GM12878 (cell line): ENCODE measurements around a stretch of chr13.

GRCh38 chr13:109685256-109685951, 101.0 kb downstream of the IRS2 start:
- RAMPAGE, long total RNA, result no peak
- RRBS, 2 experiments, result 15% methylated on average over 4 of the region's 10 CpGs; no CpG with 5 or more reads in 1 of the 2 experiments
CAGE:
- cytosol, long polyA minus RNA, result no peak
- cytosol, long polyA plus RNA, result no peak
- long polyA plus RNA, result no peak
- nucleolus, long total RNA, result no peak
- nucleus, long polyA plus RNA, result no peak
- nucleus, long total RNA, result no peak

DNA sequence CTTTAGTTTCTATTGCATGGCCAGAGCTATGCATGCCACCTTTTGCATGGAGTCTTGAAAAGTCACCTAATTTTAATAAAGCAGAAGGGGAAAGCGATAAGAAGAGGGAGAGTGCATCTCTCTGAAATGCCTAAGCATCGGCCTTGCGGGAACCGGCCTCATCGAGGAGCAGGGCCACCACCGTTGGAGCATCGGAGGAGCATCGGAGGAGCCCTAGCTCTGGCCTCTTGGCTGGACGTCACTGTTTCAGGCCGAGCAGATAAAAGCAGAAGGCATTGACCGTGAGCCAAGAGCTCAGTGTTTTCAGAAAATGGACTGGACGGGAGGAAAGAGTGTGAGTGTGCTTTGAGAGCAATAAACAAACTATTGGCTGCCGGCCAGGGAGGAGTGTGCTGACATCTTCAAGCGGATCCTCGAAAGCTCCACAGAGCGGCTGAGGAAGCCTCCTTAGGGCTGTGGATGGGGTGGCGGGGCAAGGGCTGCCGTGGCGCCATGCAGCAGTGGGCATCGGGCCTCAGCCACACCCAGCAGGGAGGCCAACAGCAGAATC, 41.9 kb downstream of the IRS2 start:
- RAMPAGE, long total RNA, result no peak
- RRBS, 2 experiments, result no CpG with 5 or more reads among the region's 20 CpGs
CAGE:
- cytosol, long polyA minus RNA, result no peak
- cytosol, long polyA plus RNA, result no peak
- long polyA plus RNA, result no peak
- nucleolus, long total RNA, result no peak
- nucleus, long polyA plus RNA, result no peak
- nucleus, long total RNA, result no peak

GRCh38 chr13:109788919-109789239, 2.5 kb upstream of the IRS2 start:
- RAMPAGE, long total RNA, result no peak
- RRBS, 2 experiments, result no CpG with 5 or more reads among the region's 3 CpGs
CAGE:
- cytosol, long polyA minus RNA, result no peak
- cytosol, long polyA plus RNA, result no peak
- long polyA plus RNA, result no peak
- nucleolus, long total RNA, result no peak
- nucleus, long polyA plus RNA, result no peak
- nucleus, long total RNA, result no peak

DNA sequence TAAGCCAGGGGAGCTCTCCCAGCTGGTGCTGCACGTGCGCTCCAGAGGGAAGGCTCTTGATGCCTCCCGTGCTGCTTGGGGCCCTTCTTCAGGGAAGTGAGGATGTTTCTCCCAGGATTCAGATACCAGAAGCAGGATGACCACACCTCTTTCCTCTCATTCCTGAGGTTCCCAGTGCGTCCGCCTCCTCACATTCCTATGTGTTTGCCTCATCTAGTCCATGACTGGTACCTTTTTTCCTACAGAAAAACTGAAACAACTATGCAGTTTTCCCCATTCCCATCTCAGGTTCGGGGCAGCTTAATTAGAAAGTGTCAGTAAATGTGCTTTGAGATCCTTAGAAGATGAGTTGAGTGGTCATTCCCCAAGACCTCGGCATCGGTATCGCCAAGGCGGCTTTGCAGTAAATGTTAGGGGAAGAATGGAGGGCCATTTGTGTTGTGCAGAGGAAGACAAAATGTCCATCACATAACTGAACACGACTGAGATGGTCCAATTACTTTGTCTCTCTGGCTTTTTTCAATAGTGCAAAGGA, 231.1 kb upstream of the IRS2 start:
- RAMPAGE, long total RNA, result no peak
- RRBS, 2 experiments, result no CpG with 5 or more reads among the region's 11 CpGs
CAGE:
- cytosol, long polyA minus RNA, result no peak
- cytosol, long polyA plus RNA, result no peak
- long polyA plus RNA, result no peak
- nucleolus, long total RNA, result no peak
- nucleus, long polyA plus RNA, result no peak
- nucleus, long total RNA, result no peak

DNA sequence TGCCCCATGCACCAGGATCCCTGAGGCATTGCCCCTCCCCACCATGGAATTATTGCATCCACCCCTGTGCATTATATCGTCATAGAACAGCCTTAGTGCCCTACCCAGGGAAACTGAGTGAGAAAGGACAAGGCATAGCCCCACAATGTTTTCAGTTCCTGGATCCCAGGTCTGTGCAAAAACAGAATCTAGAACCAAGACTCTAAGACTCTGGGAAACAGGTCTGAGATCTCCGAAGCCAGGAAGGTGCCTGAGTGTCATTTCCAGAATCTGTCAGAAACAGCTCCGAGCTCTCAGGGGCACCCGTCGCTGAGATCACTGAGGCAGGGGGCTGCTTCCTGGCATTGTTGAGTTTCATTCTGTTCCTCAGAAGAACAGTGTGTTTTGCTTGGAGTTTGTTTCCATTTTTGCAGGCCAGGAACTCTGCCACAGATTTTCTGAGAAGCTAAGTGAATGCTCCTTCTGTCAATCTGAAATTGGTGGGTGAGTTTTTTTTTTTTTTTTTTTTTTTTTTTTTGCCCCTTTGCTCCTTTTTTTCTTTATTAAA, 237.3 kb upstream of the IRS2 start:
- RAMPAGE, long total RNA, result no peak
- RRBS, 2 experiments, result no CpG with 5 or more reads among the region's 5 CpGs
CAGE:
- cytosol, long polyA minus RNA, result no peak
- cytosol, long polyA plus RNA, result no peak
- long polyA plus RNA, result no peak
- nucleolus, long total RNA, result no peak
- nucleus, long polyA plus RNA, result no peak
- nucleus, long total RNA, result no peak

- RAMPAGE, long total RNA, result no peak
- RRBS, 2 experiments, result no CpG with 5 or more reads among the region's 13 CpGs
CAGE:
- cytosol, long polyA minus RNA, result no peak
- cytosol, long polyA plus RNA, result no peak
- long polyA plus RNA, result no peak
- nucleolus, long total RNA, result no peak
- nucleus, long polyA plus RNA, result no peak
- nucleus, long total RNA, result no peak
Measured at GRCh38 chr13:110134522-110135359, 172.2 kb downstream of the COL4A1 start.

GRCh38 chr13:110198335-110198728, 108.6 kb downstream of the COL4A1 start:
- RAMPAGE, long total RNA, result no peak
- RRBS, 2 experiments, result 56 to 65% methylated on average over 1 of the region's 4 CpGs
CAGE:
- cytosol, long polyA minus RNA, result no peak
- cytosol, long polyA plus RNA, result no peak
- long polyA plus RNA, result no peak
- nucleolus, long total RNA, result no peak
- nucleus, long polyA plus RNA, result no peak
- nucleus, long total RNA, result no peak

- RAMPAGE, long total RNA, result no peak
- RRBS, 2 experiments, result no CpG with 5 or more reads among the region's 7 CpGs
CAGE:
- cytosol, long polyA minus RNA, result no peak
- cytosol, long polyA plus RNA, result no peak
- long polyA plus RNA, result no peak
- nucleolus, long total RNA, result no peak
- nucleus, long polyA plus RNA, result no peak
- nucleus, long total RNA, result no peak
Measured at GRCh38 chr13:110240200-110240639, 66.7 kb downstream of the COL4A1 start.

DNA sequence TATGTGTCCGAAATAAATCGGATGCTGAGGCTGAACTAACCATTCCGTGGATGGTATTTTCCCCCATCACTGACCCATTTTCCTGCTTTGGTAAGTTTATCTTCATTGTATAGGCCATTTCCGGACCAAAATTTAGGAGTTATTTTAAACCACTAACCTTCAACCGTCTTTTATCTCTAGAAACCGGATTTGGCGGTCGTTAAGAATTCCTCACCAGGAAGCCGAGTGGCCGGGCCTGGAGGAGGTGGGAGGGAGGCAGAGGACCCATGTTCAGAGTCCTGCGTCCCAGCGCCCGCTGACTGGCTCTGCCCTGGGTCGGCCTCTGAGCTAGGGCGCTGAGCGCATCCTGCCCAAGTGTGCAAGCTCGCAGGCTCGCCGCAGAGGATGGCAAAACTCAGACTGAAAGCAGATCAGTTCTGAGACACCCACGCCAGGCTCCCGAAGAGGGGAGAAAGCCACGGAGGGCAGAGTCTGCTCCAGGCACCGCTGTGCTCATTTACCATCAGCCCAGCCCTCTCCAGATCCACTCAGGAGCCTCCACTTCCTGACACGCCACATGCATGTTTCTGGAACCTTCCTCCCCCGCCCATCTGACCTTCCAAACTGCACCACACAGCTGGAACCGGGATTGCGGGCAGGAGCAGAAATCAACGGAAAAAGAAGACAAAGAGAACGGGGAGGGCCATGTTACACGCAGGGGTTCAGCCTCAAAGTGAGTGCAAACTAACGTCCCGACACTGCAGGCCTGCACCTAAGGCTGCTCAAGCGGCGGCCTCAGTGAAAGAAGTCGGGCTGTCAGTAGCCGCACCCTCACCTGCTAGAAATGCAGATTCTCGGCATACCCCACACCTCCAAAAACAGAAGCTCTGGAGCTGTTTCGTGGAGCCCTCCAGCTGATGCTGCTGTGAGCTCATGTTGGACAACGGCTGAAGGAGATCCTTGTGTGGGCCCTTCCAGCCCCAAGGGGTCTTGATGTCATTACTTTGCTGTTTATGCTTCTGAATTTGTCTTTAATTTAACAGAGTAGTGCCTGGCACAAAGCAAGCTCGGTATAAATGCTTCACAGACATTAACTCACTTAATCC, 8.2 kb downstream of the COL4A1 start:
- RAMPAGE, long total RNA, result no peak
- RRBS, 2 experiments, result 0 to 54% methylated on average over 3 to 4 of the region's 40 CpGs
CAGE:
- cytosol, long polyA minus RNA, result no peak
- cytosol, long polyA plus RNA, result no peak
- long polyA plus RNA, result no peak
- nucleolus, long total RNA, result no peak
- nucleus, long polyA plus RNA, result no peak
- nucleus, long total RNA, result no peak

- RAMPAGE, long total RNA, result no peak
- RRBS, 2 experiments, result no CpG with 5 or more reads among the region's 7 CpGs
CAGE:
- cytosol, long polyA minus RNA, result no peak
- cytosol, long polyA plus RNA, result no peak
- long polyA plus RNA, result no peak
- nucleolus, long total RNA, result no peak
- nucleus, long polyA plus RNA, result no peak
- nucleus, long total RNA, result no peak
Measured at GRCh38 chr13:110312500-110313266, 5.6 kb downstream of the COL4A2 start.

DNA sequence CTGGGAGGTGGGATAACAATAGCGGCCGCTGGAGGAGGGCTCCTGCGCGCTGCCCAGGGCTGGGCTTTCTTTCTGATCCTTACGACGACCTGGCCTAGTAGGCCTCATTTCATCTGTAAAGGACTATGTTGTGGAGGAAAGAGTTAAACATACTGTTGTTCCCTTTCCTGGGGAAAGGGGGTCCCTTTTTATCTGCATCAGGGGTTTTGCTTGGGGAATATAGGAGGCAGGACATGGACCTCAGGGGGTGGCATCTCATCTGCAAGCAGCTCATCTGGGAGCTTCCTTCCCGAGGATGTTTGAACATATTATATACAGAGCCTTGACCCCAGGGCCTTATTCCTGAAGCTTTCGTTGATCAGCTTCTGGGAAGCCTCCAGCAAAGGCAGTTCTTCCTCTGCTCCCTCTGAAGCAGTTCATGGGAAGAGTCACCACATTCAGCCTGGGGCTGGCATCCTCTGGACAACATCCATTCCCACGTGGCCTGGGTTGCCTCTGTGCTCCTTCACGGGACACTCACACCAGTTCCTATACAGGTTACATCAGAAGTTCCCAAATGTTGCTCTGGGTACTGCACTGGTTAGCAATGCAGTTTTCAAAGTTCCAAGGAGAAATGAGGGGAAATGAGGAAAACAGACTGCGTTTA, 29.5 kb downstream of the COL4A2 start:
- RAMPAGE, long total RNA, result no peak
- RRBS, 2 experiments, result no CpG with 5 or more reads among the region's 11 CpGs
CAGE:
- cytosol, long polyA minus RNA, result no peak
- cytosol, long polyA plus RNA, result no peak
- long polyA plus RNA, result no peak
- nucleolus, long total RNA, result no peak
- nucleus, long polyA plus RNA, result no peak
- nucleus, long total RNA, result no peak

DNA sequence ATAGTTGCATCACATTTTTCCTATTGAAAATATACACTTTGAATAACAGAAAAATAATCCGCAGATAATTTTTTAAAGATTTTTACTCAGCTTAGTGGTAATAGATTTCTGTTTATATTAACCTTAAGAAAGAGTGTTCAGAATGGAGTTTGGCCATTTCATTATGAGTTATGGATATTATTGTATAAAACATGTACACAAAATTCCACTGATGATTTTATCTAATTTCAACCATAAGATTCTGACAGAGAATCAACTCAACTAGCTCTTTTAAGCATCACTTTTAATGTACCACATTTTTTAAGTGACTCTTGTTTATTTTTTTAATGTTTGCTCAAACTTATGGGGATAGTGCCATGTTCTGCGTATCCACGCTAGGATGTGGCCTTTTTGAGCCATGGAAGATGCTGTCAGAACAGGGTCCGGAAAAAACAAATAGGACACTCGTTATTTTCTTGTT, 75.8 kb downstream of the COL4A2 start:
- RAMPAGE, long total RNA, result no peak
- RRBS, 2 experiments, result no CpG with 5 or more reads among the region's 5 CpGs
CAGE:
- cytosol, long polyA minus RNA, result no peak
- cytosol, long polyA plus RNA, result no peak
- long polyA plus RNA, result no peak
- nucleolus, long total RNA, result no peak
- nucleus, long polyA plus RNA, result no peak
- nucleus, long total RNA, result no peak

GRCh38 chr13:110409266-110410426, 102.6 kb downstream of the COL4A2 start:
- RAMPAGE, long total RNA, result no peak
- RRBS, 2 experiments, result 20 to 22% methylated on average over 3 of the region's 39 CpGs
CAGE:
- cytosol, long polyA minus RNA, result no peak
- cytosol, long polyA plus RNA, result no peak
- long polyA plus RNA, result no peak
- nucleolus, long total RNA, result no peak
- nucleus, long polyA plus RNA, result no peak
- nucleus, long total RNA, result no peak

DNA sequence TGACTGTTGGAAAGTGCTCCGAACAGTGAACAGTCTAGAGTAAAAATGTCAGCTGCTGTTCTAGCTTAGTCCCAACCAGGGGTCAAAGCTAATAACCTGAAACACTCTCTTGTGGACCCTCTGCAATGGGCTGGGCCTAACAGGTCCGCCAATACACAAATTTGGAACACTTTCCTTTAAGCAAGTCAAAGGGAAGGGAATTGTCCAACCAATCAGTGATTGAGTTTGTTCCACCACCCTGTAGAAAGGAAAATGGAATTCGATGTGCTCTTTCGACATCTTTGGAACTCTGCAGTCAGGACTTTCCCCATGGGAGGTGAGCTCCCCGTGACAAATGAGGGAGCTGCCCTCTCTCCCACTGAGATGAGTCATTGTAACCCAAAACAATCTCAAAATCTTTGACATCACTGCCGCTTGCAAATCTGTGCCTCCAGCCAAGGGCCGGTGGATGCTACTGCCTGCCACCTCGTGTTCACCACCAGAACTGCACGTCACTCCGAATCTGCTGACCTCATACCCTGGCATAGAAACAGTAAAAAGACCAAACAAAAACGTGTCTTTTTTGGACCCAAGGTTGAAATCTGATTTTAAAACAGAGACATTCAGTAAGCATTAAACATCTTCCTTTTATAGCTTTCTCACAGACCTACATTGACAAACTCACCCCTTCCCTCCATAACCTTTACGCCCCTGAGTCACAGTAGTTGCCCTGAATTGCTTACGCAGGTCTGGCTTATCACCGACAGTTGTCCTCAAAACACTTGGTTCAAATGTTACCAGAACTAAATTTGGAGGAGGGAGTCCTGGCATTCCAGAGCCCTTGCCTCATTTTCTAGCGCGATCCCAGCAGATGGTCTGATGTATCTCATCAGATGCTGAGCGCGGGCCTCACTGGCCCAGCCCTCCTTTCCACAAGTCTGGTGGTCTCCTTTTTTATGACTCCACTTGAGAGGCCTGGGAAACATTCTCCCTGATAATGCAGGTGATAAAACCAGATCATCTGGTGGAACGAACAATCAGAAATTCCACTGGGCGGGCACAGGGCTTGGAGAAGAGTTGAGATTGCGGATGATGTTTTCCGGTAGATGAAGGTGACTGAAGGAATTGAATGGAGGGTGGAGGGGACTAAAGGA, 105.2 kb downstream of the COL4A2 start:
- RAMPAGE, long total RNA, result no peak
- RRBS, 2 experiments, result no CpG with 5 or more reads among the region's 22 CpGs
CAGE:
- cytosol, long polyA minus RNA, result no peak
- cytosol, long polyA plus RNA, result no peak
- long polyA plus RNA, result no peak
- nucleolus, long total RNA, result no peak
- nucleus, long polyA plus RNA, result no peak
- nucleus, long total RNA, result no peak

DNA sequence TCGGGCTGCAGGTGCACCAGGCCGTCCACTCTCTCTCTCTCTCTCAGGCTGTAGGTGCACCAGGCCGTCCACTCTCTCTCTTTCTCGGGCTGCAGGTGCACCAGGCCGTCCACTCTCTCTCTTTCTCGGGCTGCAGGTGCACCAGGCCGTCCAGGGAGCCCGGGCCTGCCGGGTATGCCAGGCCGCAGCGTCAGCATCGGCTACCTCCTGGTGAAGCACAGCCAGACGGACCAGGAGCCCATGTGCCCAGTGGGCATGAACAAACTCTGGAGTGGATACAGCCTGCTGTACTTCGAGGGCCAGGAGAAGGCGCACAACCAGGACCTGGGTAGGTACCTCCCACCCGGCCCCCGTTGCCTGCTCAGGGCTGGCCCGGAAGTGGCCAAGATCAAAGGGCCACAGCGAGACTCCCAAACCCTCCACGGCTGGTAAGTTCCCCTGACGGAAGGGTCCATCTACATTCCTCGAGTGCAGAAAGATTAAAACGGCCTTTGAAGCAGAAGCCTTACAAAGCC, 55.2 kb downstream of the RAB20 start:
- RAMPAGE, long total RNA, result no peak
- RRBS, 2 experiments, result 80 to 89% methylated on average over 4 to 6 of the region's 23 CpGs
CAGE:
- cytosol, long polyA minus RNA, result no peak
- cytosol, long polyA plus RNA, result no peak
- long polyA plus RNA, result no peak
- nucleolus, long total RNA, result no peak
- nucleus, long polyA plus RNA, result no peak
- nucleus, long total RNA, result no peak

DNA sequence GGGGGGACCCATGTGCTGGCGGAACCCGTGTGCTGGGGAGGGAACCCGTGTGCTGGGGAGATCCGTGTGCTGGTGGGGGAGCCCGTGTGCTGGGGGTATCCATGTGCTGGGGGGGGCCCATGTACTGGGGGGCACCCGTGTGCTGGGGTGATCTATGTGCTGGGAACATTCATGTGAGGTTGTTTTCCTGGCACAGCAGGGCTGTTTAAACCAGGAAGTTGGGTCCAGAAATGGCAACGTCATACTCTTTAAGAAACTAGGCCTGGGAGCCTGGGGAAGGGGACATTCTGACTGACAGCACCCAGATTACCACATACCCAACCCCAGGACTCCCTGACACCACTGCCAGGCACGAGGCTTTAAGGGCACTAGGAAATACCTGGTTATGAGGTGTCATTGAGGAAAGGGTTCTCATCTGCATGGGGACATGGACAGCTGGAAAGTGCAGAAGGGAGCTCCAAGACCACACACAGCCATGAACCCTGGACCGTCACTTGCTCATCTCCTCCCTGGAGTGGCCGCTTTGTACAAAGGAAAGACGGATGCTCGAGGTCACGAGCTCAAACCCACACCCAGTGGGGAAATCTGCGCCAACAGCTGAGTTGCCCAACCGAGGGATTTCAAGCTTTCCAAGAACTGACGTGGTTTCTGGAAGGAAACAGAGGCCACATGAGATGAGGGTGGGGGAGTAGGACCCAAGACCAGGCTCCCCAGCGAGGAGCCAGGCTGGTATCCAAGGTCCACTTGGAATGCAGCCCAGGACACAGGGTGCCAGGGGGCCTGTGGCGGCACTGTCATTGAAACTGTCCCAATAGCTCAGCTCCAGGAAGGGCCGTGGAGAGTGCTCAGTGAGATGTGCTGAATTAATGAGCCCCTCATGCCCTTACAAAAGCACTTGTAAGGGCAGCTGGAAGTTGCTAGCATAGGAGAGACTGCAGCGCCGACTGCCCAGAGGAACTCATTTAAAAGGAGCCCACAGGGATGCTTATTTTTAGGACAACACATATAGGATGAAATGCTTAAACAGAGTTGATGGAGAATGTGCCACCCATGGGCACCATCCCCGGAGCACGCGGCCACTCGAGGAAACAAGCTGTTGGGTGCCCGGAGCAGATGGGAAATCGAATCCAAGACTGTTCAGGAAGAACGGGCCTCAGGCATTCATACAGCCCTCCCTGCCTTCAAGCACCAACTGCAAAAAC, 40.8 kb downstream of the RAB20 start:
- RAMPAGE, long total RNA, result no peak
- RRBS, 2 experiments, result 90 to 94% methylated on average over 4 to 5 of the region's 28 CpGs
CAGE:
- cytosol, long polyA minus RNA, result no peak
- cytosol, long polyA plus RNA, result no peak
- long polyA plus RNA, result no peak
- nucleolus, long total RNA, result no peak
- nucleus, long polyA plus RNA, result no peak
- nucleus, long total RNA, result no peak

- RAMPAGE, long total RNA, result no peak
- RRBS, 2 experiments, result no CpG with 5 or more reads among the region's 19 CpGs
CAGE:
- cytosol, long polyA minus RNA, result no peak
- cytosol, long polyA plus RNA, result no peak
- long polyA plus RNA, result no peak
- nucleolus, long total RNA, result no peak
- nucleus, long polyA plus RNA, result no peak
- nucleus, long total RNA, result no peak
Measured at GRCh38 chr13:110559064-110559945, 2.2 kb downstream of the RAB20 start.

DNA sequence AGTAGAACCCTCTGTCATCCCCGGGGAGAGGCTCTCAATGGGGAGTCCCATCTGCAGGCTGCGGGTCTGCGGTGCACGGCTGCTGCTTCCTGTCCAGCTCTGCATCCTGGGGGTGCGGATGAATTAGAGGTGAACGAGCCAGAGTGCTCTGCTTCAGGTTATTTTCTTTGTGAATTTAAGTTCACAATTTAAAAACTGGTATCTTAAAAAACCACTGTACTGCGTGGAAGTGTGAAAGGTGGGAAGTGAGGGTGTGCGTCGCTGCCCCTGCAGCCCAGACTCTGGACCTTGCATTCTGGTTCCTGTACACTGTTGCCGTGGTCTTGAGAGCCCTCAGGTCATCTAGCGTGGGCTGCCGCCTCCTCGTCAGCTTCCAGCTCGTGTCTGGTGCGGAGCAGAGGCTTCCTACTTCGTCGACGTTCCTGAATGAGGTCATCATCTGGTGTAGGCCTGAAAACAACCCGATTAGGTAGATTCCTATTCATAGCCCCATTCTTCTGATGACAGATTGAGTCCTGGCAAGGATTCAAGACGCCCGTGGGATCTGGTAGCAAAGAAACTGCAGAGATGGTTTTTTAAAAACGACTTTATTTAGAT, 13.5 kb downstream of the NAXD start:
- RAMPAGE, long total RNA, result no peak
- RRBS, 2 experiments, result no CpG with 5 or more reads among the region's 22 CpGs
CAGE:
- cytosol, long polyA minus RNA, result no peak
- cytosol, long polyA plus RNA, result no peak
- long polyA plus RNA, result no peak
- nucleolus, long total RNA, result no peak
- nucleus, long polyA plus RNA, result no peak
- nucleus, long total RNA, result no peak

- RAMPAGE, long total RNA, result no peak
- RRBS, 2 experiments, result 12 to 21% methylated on average over 9 to 14 of the region's 32 CpGs
CAGE:
- cytosol, long polyA minus RNA, result no peak
- cytosol, long polyA plus RNA, result no peak
- long polyA plus RNA, result no peak
- nucleolus, long total RNA, result no peak
- nucleus, long polyA plus RNA, result no peak
- nucleus, long total RNA, result no peak
Measured at GRCh38 chr13:110644760-110645633, 29.7 kb downstream of the NAXD start.

DNA sequence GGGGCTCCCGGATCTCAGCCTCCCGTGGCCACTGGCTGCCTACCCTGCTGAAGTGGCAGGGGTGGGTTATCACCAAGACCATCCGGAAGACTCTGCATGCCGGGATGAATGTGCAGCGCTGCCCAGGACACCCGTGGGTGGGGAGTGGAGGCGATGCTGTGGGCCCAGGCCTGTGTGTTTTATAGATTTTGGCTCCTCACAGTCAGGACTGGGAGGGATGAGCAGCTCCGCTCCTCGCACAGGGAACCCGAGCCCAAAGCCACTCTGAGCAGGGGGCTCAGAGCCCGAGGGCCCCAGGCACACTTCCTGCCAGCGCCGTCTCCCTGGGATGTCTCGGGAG, 31.1 kb downstream of the NAXD start:
- RAMPAGE, long total RNA, result no peak
- RRBS, 2 experiments, result 94 to 97% methylated on average over 3 of the region's 14 CpGs
CAGE:
- cytosol, long polyA minus RNA, result no peak
- cytosol, long polyA plus RNA, result no peak
- long polyA plus RNA, result no peak
- nucleolus, long total RNA, result no peak
- nucleus, long polyA plus RNA, result no peak
- nucleus, long total RNA, result no peak